OVCAR3 (cell line): ENCODE measurements around a stretch of chr2.

GRCh38 chr2:48483899-48484354 is 43.4 kb downstream of the PPP1R21 start:
- RRBS: no CpG with 5 or more reads among the region's 6 CpGs

- RRBS: no CpG with 5 or more reads among the region's 7 CpGs
These were observed 4.5 kb upstream of the STON1 start for GRCh38 chr2:48525374-48525838.

DNA sequence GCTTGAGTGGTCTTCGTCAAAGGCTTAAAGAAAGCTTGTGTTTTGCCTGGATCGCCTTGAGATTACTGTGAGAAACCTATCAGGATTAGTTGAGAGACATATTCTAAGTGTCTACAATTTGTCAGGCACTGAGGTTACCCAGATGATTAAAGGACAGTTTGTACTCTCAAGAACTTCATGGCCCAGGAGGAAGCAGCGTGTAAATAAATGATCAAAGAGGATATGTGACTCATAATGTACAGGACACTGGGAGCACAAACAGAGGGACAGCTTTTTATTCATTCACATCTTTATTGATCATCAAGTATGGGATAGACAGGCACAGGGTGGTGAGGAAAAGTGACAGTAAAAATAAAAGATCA is 152.6 kb upstream of the FSHR start:
- RRBS: no CpG with 5 or more reads among the region's 3 CpGs

DNA sequence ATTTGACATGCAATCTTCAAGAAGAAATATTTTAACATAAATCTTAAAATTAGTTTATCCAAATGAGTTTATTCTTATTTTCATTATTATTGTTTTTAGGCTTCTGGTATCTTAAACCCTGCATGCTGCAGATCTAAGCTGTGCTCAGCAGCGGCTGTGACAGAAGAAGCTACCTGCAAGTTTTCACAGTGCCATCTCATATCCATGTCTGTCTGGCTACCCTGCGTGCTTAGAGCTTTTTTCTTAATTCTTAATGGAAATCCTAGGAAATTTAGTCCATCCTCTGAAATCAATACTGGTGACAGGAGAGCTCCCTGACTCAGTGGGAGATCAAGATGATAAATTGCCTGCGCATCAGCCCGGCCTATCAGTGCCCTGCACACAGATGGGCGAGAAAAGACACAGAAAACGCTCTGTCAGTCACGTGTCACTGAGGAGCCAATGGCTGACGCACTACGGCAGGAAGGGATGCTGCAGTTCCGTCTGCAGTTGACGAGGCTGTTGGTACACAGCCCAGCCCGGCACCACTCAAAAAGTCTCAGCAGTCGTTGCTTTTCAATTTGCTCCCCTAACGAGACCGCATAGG is 819.6 kb upstream of the FSHR start:
- RRBS: no CpG with 5 or more reads among the region's 15 CpGs

DNA sequence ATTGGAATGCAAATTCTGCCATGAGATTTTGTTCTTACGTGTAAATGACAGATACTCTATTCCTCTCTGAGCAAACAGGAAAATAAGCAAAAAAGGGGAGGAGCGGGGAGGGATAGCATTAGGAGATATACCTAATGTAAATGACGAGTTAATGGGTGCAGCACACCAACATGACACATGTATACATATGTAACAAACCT is 417.6 kb downstream of the NRXN1 start:
- RRBS: no CpG with 5 or more reads among the region's 3 CpGs

GRCh38 chr2:53259054-53259599 is 508.5 kb upstream of the CHAC2 start:
- RRBS: no CpG with 5 or more reads among the region's 12 CpGs

- RRBS: no CpG with 5 or more reads among the region's 12 CpGs
These were observed 312 bp upstream of the CHAC2 start for GRCh38 chr2:53767271-53767713.

DNA sequence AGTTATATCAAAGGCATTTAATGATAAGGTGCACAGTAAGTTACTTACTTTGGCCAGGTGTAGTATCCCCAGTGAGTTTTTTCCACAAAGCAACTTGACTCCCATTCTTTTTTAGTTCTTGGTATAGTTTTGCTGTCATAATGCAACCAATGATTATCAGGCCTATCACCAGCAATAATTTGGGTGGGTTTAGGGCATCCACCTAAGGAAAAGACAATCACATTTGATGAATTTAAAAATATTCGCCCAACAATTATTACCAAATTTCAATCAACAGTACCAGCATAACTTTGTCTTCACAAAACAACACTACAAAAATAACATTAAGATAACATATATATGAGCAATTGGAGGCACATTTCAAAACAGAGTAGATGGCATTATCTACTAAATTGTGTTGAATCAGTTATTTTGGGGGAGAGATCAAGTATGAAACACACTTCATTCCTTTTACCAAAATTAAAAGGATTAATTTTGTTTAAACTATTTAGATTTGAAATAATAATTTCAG is 35.8 kb upstream of the GPR75 start:
- RRBS: no CpG with 5 or more reads among the region's 1 CpG

- RRBS: no CpG with 5 or more reads among the region's 2 CpGs
These were observed 41.5 kb upstream of the GPR75 start for GRCh38 chr2:53901264-53901653.

DNA sequence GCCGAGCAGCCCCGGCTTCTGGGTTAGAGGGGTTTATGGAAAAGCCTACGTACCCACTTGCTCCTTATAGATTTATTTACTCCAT is 269 bp downstream of the ACYP2 start:
- RRBS: 8% methylated on average over 2 of the region's 3 CpGs

DNA sequence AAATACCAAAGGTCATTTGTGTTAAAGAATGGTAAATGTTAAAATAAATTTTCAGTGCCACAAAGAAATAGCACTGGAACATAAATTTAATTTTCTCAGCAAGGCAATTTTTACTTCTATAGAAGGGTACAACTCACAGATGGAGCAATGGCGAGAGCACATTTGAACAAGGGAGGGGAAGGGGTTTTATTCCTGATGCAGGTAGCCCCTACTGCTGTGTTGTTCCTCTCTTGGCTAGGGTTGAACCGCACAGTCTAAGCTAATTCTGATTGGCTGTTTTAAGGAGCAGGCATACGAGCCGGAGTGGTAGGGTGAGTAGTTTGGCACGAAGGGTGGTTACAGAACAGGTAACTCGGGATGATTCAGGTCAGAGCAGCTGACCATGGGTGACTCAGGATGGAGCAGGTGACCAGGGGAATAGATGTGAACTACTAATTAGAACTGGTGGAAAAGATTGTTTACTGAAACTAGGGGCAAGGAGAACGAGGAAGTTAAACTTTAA is 50.0 kb downstream of the ACYP2 start:
- RRBS: no CpG with 5 or more reads among the region's 7 CpGs

- RRBS: no CpG with 5 or more reads among the region's 6 CpGs
These were observed 133.0 kb downstream of the TSPYL6 start for GRCh38 chr2:54122802-54123683.

GRCh38 chr2:54419964-54420352 is 36.2 kb upstream of the SPTBN1 start:
- RRBS: no CpG with 5 or more reads among the region's 8 CpGs

- RRBS: no CpG with 5 or more reads among the region's 2 CpGs
These were observed 27.6 kb upstream of the SPTBN1 start for GRCh38 chr2:54428534-54428892.

- RRBS: no CpG with 5 or more reads among the region's 11 CpGs
These were observed 26.4 kb upstream of the SPTBN1 start for GRCh38 chr2:54429582-54430330.

DNA sequence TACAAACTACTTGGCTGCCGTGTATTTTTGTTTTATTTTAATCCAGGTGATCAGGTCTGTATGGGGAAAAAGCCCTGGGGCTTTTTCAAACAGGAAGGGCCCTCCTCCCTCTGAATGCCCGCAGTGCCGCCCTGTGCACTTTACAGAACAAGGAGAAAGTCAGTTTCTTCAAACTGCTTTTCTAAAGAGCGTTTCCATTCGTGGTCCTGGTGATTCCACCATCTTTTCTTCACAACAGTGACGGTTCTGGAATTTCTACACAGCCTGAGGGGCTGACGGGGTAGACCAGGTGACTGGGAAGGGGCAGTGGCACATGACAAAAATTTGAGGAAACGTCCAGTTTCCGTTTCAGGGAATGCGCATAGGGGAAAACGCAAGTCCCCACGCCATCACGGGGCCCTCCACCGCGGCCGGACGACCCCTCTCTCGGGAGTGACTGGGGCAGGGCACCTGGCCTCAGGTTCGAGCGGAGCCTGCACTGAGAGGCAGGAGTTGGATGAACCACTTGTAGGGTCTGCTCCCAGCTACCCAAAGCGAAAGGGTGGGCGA is 1.0 kb upstream of the SPTBN1 start:
- RRBS: no CpG with 5 or more reads among the region's 22 CpGs

GRCh38 chr2:54589239-54589983 is 133.3 kb downstream of the SPTBN1 start:
- RRBS: no CpG with 5 or more reads among the region's 7 CpGs

DNA sequence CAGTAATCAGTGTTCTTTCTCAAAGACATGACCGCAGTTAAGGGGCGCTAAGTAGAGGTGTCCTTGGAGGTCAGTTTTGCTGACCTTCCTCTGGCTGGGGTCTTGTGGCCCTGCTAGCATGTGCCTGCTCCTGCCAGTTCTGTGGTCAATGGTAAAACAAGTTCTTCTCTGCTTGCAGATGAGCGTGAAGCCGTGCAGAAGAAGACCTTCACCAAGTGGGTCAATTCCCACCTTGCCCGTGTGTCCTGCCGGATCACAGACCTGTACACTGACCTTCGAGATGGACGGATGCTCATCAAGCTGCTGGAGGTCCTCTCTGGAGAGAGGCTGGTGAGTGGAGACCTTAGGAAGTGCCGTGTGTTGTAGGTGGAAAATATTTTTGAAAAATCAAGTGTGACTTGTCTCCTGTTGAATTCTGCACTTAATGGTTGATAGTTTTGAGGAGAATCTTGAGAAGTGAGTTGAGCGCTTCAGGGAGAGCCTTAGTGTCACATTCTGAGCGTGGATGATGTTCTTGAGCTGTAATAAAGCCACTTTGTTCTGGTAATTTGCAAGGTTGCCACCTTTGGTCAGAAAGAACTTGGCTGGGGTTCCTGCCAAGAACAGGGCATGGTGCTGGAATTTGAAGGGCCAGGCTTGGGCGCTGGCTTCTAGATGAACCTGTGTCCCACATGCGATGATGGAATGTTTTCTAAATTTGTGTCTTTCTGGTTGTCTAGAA is 124.4 kb upstream of the EML6 start:
- RRBS: no CpG with 5 or more reads among the region's 13 CpGs

GRCh38 chr2:54609576-54610158 is 113.8 kb upstream of the EML6 start:
- RRBS: no CpG with 5 or more reads among the region's 4 CpGs

- RRBS: no CpG with 5 or more reads among the region's 6 CpGs
These were observed 100.1 kb upstream of the EML6 start for GRCh38 chr2:54623204-54623925.